SP-49 (cell line): ENCODE measurements around the gene RPTOR.

- PRO-cap = unidirectional peak, minus-strand start at chr17:79933041
These were observed 93.7 kb upstream of the CBX4 start for GRCh38 chr17:79932756-79933546.

- PRO-cap = no peak
These were observed 84.9 kb downstream of the TBC1D16 start for GRCh38 chr17:79950734-79951154.

- PRO-cap = no peak
These were observed 653 bp downstream of the GAA start for GRCh38 chr17:80101878-80102589.

DNA sequence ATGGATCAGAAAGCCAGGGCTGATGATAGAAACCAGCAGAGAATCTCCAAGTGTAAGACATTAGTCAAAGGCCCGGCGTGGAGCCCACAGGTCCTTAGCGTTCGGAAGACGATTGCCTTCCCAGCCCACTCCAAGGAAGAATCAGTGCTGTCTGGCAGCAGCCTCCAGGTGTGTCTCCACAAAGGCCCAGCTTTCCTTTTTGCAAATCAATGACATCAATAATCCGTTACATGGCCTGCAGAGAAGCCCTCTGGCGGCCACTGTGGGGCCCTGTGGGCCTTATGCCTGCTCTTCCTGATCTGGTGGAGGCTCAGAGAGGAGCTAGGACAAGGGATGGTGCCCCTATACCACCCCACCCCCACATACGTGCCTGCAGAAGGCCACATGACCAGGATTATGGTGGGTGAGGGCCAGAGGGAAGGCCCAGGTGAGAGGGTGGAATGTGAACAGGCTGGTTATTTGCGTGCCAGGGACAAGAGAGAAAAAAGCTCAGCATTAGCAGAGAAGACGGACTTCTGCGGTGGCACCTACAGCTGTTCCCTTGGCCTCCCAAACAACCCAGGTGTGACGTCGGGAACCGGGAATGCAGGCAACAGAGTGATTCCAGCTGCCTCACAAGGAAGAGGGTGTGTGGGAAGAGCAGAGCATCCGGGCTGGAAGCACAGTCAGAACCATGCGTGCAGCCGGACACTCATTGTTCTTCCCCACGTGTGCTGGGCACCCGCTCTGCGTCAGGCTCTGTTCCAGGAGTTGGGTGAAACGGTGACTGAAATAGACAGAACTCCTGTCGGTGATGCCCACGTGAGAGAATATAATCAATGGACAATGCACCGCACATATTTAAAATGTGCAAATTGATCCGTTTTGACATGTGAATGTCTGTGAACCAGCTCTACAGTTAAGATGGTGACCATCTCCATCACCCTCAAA, 22.4 kb downstream of the EIF4A3 start:
- PRO-cap = no peak

DNA sequence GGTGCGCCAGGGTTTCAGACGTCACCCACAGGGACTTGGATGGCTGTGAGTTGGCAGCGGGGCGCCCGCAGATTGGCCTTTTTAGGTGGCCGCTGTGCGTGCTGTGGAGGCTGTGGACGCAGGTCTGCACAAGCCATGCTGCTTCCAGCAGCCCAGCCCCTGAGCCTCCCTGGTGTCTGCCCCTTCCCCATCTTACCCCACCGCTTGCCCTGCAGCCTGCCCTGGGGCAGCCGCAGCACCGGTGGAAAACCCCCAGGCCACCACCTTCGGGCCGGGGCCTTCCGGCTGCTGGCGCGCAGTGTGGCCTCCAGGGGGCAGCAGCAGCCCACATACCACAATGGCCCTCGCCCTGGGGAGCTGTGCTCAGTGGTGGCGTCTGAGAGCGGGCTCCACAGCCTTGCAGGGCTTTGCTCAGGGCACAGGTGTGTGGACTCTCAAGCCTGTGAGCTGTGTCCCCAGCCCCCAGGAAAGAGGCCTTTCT, 11.8 kb downstream of the ENDOV start:
- PRO-cap = no peak

GRCh38 chr17:80437803-80438077, 22.8 kb downstream of the ENDOV start:
- PRO-cap = no peak

DNA sequence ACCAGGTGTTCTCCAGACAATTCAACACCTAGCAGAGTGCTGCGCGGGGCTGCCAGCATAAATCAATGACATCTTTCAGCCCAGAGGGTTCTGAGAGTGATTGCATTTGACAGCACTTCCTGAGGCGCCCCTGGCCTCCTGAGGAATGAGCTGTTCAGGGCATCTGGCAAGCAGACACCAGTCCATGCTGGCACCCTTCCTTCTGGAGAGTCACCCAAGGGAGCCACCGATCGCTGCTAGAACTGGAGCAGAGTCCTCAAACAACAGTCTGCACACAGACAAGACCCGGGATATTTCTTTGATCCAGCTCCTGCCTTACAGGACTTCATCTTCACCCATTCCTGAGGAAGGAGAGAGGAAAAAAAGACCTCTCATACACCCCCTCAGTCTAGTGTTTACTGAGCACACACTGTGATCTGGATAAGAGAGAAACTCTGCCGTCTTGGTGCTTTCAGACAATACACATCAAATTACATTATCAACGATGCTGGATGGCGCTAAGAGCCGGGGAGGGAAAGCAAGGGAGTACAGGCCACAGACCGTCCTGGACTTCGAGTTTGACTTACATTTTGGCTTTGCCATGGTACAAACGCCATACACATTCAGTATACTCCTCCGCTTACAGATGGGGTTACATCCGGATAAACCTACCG, 23.1 kb downstream of the NPTX1 start:
- PRO-cap = no peak

DNA sequence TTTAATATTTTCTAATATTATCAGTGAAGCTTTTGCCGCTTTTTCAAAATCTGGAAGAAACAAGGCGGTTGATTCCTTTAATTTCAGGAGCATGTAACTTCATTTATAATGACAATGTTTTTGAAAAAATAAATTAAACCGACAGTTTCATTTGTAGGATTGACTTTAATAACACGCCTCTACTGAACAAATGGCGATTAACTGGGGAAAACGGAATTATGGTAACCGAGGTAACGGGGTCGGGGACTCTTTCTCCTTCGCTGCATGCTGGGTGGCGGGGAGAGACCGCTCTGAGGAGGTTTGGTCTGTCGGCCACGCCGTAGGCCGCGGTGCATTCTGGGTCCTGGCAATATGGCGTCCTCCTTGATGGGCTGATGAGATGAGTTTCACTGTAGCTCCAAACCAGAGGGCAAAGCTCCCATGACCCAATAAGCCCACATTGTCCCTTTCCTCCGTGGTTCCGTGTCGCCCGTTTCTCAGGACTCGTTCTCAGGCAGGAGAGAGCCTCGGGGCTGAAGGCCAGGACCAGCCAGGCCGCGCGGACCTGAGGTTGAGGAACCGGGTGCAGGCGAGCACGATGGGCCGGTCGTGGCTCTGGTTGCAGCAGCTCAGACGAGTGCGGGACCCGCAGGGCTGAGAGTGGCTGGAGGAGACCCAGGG, at the start of gene RPTOR:
Gene RPTOR (plus strand): TSS at position 341 of the 660 bp plus-strand sequence.
- PRO-cap = unidirectional peak, plus-strand start at position 332 of the sequence; unidirectional peak, plus-strand start at position 553 of the sequence

GRCh38 chr17:80560181-80560707, 15.6 kb downstream of the RPTOR start:
- PRO-cap = no peak

DNA sequence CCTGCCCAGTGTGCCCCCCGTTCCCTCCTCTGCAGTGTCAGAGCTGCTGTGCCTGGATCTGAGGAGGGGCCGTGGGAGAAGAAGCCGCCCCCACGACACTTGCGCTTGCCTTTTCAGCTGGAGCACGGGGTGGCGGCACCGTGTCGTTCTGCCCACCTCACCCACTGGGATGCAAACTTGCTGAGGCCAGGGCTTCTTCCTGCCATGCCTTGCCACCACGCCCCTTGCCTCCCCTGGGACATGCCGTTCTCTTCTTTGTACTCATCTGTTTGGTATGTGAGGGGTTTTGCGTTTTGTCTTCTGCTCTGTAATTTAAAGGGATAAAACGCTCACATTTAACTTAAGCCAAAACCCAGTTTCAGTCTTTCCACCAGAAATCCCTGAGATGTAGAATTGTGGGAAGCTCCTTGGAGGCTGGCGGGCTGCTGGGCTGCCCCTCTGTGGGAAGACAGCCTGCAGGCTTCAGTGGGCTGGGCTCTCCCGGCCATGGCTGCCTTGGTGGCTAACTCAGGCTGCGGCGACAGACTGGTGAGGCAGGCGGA, 180.2 kb downstream of the RPTOR start:
- PRO-cap = no peak

DNA sequence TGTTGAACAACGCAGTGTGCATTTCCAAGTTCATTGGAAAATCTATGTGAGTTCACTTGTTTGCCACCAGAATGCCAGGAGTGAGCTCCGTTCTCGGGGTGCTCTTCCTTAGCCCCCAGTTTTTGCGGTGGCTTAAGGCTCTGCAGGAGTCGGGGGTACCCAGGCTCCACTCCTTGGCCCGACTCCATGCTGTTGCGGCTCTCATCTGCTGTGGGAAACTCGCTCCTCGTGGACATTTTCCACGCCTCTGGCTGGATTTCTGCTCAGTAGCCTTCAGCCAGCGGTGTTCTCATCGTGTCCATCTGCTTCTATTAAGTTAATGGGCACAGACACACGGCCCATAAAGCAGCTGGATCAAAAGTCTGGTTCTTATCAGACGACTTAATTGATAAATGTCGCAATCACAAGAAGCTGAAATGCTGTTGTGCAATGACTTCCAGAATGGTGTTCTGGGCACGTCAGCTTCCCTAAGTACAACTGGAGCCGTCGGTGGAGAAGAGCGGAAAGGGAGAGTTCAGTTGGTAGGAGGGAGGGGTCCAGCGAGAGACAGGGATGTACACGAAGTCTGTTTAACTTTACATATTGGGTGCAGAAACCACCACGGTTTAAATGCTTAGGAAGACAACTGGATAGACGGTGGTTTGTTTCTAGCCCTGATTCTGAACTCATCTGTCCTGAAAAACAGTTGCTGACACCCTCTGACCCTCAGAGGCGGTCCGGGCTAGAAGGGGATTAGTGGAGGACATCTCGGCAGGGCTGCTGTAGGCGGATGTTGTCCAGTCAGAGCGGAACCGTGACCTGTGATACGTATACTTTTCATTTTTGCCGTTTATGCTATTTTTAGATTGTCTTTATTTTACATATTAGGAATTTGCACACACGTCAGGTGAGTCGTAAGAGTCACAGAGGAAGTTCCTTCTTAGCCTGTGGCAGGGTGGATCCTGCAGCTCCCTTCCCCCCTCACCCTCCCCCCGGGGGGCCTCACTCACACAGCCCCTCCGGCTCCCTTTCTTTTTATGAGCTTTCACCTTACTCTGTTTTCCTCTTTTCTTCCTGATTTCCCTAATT, 211.5 kb upstream of the CHMP6 start:
- PRO-cap = no peak

DNA sequence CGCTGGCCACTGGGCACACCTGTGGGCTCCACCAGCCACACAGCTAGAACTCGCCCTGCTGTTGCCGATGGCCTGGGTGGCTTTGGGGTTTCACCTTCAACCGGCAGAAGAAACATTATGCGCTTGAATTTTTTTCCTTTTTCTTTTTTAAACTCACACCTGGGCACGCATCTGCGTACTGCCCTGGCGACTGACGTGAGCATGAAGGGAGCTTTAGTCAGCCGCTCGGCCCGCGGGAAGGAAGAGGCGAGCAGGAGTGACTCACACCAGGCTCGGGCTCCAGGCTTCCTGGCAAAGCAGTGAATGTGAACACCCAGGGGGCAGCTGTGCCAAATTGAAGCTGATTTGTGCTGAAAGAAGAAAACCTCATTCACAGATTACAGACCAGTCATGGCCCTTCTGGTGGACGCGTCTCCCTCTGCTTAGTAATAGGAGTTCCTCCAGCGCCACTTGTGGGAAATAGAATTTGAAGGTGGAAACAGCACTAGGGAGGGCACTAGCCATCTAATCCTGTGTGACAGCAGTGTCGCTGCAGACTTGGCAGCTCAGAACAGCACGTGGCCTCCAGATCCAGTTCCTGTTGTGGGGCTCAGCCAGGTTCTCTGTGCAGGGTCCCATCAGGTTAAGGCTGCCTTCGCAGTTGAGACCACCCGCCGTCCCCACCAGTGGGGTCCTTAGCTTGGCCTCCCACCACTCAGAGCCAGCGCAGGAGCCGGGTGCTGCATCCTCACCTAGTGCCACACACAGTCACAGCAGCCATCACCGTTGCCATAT, 164.7 kb upstream of the CHMP6 start:
- PRO-cap = no peak

DNA sequence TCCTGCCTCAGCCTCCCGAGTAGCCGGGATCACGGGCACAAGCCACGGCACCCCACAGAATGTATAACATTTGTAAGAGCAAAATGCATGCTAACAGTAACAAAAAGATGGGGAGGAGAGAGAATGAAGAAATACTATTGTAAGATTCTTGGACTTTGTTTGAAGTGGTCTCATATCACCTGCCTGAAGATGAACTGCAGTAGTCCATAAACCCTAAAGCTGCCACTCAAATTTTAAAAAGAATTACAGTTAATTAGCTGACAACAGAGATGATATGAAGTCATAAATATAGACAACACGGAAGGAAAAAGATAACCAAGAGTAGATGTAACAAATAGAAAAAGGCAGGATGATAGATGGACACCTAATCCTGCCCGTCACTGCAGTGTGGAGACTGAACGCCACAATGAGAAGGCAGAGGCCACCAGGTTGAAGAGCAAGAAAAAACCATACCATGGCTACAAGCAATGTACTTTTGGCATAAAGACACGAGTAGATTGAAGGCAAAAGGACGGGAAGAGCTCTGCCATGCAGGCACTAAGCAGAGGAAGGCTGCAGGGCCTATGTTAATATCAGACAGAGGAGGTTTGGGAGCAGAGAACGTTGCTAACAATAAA, 126.6 kb upstream of the CHMP6 start:
- PRO-cap = no peak

GRCh38 chr17:80876846-80877629, 114.6 kb upstream of the CHMP6 start:
- PRO-cap = no peak

DNA sequence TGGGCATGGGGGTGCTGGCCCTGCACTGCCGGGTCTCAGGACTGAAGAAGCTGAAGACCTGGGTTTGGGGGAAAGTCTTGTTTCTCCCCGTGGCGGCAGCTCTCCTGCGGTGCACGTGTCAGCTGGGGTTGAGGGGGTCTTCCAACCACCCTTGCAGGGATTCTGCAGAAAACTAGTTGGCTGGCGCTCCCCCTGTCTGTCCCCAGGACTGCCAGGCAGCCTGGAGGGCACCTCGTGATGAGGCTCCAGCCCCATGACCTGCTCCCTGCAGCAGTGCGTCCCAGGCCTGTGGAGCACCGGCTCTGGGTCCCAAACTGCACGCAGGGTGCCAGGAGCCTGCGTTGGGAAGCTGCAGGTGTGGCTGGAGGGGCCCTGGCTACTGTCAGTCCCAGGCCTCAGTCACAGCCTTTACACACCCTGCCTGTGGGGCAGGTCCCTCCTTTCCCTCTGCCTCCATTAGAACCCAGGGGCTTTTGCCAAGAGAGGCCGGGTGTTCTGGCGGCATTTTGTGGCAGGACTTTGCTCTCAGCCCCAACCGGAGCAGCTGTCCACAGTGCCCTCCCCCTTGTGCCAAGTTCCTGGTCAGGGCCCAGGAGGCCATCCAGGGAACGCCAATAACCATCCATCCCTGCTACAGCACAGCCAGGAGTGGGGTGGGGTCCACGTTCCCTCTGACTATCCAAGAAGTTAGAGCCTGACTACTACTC, 9.1 kb downstream of the CHMP6 start:
- PRO-cap = no peak

- PRO-cap = no peak
These were observed 14.2 kb upstream of the BAIAP2 start for GRCh38 chr17:81020644-81021303.

DNA sequence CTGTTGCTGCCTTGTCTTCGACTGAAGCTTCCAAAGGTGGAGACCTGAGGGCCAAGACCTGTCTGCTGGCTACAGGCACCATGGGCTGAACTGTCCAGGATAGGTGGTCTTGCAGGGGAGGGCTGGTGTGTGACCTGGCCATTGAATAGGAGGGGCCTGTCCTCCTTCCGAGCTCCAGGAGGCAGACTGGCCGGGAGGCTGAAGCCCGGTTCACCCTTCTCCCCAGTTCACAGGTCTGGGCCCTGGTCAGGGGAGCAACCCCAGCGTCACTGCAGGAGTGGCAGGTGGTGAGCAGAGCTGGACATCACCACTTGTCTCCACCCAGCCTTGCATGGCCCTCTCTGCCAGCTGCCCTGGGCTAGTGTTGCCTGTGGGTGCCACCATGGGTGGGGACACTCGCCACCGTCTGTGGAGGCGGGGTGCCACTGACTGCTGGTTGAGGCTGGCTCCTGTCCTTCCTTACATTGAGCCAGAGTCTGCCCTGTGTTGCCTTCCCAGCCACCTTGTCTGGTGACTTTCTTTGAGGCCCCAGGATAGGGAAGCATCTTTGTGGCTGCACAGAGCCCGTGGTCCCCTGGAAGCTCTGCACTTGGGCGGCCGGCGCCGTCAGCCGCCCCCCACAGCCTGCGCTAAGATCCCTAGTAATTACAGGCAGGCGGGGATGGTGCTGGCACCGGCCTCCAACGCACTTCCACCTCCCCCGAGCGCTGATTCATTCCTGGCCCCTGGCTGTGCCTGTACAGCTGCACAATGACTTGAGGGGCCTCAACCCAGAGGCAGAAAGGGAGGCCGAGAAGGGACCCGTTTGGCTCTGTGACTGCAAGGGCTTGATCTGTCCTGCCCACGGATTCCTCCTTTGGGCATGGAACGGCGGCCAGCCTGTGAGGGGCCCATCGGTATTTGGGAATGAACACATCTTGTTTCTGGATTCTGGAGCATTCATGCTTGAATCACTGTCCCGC, 5.0 kb downstream of the BAIAP2 start:
- PRO-cap = no peak

DNA sequence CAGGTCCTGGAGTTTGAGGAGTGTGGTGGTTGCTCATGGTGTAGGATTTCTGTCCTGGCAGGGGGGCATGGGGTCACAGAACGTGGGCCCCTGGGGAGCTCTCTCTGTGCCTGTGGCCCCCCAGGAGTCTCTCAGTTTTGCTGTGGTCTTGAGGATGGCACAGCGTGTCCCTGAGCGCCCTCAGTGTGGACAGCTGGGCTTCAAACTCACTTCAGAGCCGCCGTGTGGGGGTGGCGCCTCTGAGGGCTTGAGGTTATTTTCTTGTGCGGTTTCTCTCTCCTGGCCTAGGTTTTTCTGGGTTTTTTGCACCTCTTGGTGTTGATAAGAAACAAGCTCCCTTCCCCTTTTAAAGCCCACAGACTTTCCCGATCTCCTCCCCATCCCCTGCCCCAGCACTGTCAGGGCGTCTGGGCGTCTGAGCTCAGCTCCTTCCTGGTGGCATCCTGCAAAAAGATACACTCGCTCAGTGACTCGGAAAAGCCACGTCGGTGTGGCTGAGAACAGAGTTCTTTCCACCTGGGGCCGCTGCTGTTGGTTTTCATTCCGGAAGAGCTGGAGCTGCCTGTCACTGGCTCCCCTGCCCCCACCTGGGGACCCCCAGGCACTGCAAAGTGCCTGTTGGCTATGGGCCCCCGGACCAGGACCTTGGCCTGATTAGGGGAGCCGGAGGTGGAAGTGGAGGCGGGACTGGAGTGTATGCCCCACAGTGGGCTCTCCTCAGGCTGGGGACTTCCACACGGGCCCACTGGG, 14.4 kb downstream of the BAIAP2 start:
- PRO-cap = no peak

- PRO-cap = no peak
These were observed 16.3 kb upstream of the PVALEF start for GRCh38 chr17:81148656-81149675.

DNA sequence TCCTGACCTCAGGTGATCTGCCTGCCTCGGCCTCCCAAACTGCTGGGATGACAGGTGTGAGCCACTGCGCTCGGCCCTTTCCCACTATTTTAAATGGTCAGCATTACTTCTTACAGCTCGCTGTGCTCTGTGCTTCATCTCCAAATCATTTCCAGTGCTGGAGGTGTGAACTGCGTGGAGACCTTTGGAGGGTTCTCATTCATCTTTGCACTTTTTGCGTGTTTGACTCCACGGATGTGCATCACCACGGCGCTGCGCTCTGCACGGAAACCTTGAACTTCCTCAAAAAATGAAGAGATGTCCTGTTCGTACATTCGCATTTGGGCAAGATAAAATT, 10.5 kb upstream of the PVALEF start:
- PRO-cap = no peak